H4 (cell line): Measurements from ENCODE around the gene WSCD2.

- RAMPAGE, long total RNA, result no peak
Measured at GRCh38 chr12:106342324-106343356, 14.9 kb upstream of the POLR3B start.

DNA sequence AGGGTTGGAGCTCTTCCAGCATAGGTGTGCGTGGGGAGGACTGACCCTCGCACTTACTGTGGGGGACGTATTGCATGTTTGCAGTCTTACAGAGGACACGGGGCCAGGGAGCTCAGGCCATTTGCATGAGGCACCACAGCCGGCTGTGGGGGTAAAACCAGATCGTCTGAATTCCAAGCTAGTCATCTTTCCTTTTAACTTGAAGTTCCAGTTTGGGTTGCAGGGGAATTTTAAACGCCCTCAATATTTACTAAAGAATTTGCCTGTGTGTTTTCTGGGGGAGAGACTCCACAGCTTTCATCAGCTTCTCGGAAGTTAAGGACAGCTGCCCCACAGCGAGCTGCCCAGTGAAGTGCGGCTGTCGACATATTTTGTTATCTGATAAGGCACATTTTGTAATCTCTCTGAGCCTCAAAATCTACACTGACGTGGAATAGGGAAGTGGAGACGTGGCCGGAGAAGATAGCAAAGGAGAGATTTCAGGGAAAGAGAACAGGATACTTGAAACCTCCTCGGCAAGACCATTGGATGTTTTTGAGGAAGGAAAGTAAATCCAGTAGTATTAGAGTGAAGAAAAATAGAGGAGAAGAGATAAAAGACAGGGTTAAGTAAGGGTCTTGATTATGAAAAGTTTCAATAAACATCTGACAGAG lies 777 bp downstream of the POLR3B start:
- RAMPAGE, long total RNA, result no peak

GRCh38 chr12:106369439-106370198 lies 12.1 kb downstream of the POLR3B start:
- RAMPAGE, long total RNA, result no peak

- RAMPAGE, long total RNA, result no peak
Measured at GRCh38 chr12:106684473-106685026, 89.9 kb upstream of the RIC8B start.

- RAMPAGE, long total RNA, result no peak
Measured at GRCh38 chr12:106766232-106766936, 8.1 kb upstream of the RIC8B start.

GRCh38 chr12:106903401-106903927 lies 52.2 kb upstream of the TMEM263 start:
- RAMPAGE, long total RNA, result no peak

DNA sequence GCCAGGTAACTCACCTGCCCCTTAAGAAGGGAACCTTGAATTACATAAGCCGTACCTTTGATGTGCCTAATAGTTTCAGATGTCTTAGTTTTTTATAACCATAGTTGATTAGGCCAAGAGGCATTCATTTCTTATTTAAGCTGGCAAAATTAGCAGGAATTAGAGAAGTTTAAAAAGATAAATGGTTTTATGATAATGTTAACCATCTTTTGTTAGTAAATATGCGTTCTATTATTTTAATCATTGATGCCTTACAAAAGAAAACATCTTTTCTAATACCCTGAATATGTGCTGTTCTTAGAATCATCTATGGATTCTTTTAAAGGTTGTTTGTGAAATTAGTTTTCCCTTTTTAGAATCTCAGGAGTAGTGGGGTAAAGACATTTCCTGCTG lies 15.2 kb downstream of the MTERF2 start:
- RAMPAGE, long total RNA, result no peak

GRCh38 chr12:107320802-107321647 lies 2.8 kb downstream of the ABTB3 start:
- RAMPAGE, long total RNA, result no peak

GRCh38 chr12:107369722-107370235 lies 51.5 kb downstream of the ABTB3 start:
- RAMPAGE, long total RNA, result no peak

- RAMPAGE, long total RNA, result no peak
Measured at GRCh38 chr12:107736795-107737462, 24.0 kb downstream of the PRDM4 start.

- RAMPAGE, long total RNA, result no peak
Measured at GRCh38 chr12:108128912-108129933, at the start of gene WSCD2. WSCD2 (plus strand) TSS chr12:108129288.

- RAMPAGE, long total RNA, result no peak
Measured at GRCh38 chr12:108302210-108302872, 36.8 kb downstream of the CMKLR1 start.

- RAMPAGE, long total RNA, result no peak
Measured at GRCh38 chr12:108333260-108333494, 5.9 kb downstream of the CMKLR1 start.

- RAMPAGE, long total RNA, result no peak
Measured at GRCh38 chr12:108334138-108334825, 4.8 kb downstream of the CMKLR1 start.

GRCh38 chr12:108561360-108561709 lies 362 bp upstream of the SART3 start:
- RAMPAGE, long total RNA, result no peak

DNA sequence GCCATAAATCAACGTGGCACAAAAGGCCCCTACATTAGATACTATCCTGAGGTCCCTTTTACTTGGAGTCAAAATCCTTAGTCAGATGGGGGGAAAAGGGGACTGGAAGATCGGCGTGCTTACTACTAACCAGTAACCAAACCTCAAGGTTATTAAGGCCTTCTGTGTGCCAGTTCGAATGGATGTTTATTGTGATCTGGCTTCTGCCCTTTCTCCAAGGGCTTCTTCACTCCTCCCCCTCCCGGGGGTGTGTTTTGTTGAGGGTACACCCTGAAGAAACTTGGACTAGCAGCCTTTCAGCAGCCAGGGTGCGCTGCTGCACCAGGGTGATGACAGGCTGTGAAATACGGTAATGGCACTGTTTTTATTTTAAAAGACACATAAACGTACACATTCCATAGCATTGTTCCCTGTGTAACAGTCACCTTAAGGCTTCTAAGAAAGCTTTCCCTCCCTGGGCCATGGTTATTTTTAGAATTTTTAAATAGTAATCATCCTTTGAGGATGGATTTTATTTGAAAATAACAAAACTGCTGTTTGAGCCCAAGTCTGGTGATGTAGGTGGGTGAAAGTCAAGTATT lies 1.1 kb downstream of the ISCU start:
- RAMPAGE, long total RNA, result no peak

DNA sequence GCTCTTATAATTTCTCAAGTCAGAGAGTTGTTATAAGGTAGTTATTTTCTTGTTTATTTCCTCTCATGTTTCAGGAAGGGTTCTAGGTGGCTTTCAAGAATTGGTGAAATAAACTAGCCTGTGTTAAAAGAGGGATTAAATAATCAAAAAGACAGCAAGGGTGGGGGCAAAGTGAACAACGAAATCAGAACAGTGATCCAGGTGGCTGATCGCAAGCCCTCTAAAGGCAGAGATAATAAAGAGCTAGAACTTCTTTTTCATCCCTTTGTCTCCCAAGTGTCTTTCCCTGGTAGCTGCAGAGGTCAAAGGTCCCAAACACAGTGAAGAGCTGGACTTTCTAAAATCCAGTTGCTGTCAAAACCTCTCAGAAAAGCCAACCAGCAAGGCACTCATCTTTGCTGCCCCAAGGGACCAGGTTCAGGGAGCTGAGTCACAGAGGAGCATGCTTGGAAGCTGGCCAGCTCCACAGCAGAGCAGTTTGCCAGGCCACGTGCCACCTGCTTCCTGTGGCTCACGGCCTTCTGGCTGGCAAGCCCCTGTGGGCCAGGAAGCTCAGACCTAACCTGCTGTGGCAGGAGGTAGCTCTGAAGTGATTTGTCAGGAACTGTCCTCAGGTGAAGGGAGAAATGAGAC lies 3.4 kb downstream of the ISCU start:
- RAMPAGE, long total RNA, result no peak

DNA sequence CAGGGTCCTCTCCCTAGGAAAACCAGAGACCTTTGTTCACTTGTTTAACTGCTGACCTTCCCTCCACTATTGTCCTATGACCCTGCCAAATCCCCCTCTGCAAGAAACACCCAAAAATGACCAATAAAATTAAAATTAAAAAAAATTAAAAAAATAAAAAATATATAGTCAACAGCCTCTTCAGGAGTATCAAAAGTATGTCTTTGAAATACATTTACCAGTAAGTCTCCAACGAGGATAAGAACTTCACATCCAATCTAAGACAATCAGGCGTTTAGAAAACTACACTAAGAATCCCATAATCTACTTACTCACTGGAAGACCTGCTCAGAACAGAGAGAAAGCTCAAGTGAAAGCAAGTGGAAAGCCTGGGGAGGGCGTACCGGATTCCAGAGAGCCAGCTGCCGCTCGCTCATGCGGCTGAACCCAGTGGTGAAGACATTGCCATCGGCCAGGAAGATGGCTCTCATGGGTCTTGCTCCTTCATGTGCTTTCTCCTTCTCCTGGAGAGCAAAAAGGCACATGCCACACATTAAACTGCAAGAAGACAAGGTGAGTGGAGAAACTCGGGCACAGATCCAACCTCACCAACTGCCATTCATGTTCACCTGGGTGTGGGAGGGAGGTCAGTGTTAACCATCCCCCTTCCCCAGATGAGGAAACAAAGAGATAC lies 23.4 kb upstream of the SELPLG start:
- RAMPAGE, long total RNA, result no peak

- RAMPAGE, long total RNA, result no peak
Measured at GRCh38 chr12:108692418-108692802, 38.9 kb downstream of the CORO1C start.

GRCh38 chr12:108783094-108783748 lies 51.9 kb upstream of the CORO1C start:
- RAMPAGE, long total RNA, result no peak